Camera-type eye (tissue), 1 donor: Measurements from ENCODE around the genes PDHA1 and ACOT9.

DNA sequence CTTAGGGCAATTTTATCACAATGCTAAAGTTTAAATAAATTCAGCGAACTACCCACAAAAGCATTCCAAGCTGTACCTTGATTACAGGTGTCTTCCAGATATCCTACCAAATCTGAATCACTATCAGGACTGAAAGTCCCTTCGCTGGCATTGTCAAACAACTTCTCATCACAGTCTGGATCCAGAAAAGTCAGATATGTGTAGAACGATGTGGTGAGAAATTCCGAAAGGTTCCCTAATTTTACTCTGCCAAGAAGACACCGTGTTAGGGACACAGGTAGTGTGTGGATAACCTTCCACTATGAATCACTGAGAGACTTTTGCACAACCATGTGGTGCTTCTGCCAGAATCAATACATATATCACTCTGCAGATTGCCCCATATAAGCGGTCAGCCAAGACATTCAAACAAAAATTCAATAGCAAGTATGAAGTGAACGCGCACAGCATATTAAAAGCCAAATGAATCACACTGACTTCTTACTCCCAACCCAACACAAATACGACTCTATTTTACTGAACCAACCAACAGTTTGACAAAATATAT, 63.9 kb downstream of the PHKA2 start:
- RAMPAGE, long total RNA = no peak

- RAMPAGE, long total RNA = no peak
These were observed 52.4 kb downstream of the PHKA2 start for GRCh38 chrX:18931419-18931935.

- RAMPAGE, long total RNA = no peak
These were observed at the start of gene PDHA1 for GRCh38 chrX:19343515-19344423. PDHA1 (plus strand) TSS chrX:19343927.

DNA sequence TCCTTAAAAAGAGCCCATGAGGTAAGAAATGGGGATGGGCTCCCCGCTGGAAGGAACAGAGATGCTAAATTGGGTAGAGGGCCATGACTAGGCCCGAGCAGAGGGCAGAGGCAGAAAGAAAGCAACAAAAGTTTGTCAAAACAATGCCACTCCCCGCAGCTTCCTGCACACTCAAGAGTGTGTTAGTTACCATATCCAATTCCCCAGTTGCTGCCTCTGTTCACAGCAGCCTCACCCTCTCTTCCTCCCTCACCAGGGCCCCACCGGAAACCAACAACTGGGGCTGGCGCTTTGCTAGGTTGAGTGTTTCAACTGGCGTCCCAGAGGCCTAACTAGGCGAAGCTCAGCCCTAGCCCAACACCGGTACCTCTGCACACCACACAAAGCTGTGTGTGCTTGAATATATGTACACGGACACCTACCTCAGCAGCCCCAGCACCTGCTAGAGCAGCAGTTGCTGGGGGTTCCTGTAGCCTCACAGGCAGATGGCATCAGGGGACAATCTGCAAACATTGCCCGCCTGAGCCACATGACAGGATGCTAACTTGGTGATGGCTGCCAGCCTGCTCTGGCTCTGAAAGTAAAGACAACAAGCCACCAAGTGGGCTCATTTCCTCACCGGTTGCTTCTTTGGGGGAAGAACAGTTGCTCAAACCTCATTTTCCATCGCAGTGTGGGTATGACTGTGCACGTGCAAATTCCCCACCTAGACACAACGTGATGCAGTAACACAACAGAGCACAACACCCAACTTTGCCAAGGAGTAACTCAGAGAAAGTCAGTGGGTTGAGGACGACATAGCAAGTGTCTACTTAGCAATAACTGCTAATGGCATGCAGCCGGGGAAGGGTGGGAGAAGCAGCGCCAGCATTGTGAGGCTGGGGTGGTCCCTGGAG, 139.7 kb downstream of the SH3KBP1 start:
- RAMPAGE, long total RNA = no peak

- RAMPAGE, long total RNA = no peak
These were observed 135.5 kb downstream of the SH3KBP1 start for GRCh38 chrX:19751840-19752427.

DNA sequence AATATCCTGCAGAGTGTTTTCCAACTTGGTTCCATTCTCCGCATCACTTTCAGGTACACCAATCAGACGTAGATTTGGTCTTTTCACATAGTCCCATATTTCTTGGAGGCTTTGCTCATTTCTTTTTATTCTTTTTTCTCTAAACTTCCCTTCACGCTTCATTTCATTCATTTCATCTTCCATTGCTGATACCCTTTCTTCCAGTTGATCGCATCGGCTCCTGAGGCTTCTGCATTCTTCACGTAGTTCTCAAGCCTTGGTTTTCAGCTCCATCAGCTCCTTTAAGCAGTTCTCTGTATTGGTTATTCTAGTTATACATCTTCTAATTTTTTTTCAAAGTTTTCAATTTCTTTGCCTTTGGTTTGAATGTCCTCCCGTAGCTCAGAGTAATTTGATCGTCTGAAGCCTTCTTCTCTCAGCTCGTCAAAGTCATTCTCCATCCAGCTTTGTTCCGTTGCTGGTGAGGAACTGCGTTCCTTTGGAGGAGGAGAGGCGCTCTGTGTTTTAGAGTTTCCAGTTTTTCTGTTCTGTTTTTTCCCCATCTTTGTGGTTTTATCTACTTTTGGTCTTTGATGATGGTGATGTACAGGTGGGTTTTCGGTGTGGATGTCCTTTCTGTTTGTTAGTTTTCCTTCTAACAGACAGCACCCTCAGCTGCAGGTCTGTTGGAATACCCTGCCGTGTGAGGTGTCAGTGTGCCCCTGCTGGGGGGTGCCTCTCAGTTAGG, 45.8 kb downstream of the BCLAF3 start:
- RAMPAGE, long total RNA = no peak

DNA sequence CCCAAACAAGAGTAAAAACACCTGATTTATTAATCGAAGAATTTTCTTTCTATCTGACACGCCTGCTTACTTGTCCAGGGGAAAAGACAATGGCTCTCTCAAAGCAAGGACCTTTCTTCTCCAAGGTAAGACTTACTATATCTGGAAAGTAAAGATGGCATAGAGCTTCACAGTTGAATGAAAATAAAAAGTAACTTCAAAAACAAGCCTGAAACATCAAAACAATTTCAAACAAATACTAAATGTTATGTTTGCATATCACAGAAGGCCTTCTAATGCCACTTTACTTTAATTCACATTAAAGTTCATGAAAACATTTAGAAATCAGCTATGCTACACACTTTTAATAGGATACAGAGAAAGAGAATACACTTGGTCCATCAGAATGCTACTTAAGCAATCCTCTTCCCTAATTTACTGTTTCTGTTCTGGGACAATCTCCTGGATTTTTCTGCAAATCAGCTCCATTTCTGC, 36.8 kb downstream of the BCLAF3 start:
- RAMPAGE, long total RNA = no peak

DNA sequence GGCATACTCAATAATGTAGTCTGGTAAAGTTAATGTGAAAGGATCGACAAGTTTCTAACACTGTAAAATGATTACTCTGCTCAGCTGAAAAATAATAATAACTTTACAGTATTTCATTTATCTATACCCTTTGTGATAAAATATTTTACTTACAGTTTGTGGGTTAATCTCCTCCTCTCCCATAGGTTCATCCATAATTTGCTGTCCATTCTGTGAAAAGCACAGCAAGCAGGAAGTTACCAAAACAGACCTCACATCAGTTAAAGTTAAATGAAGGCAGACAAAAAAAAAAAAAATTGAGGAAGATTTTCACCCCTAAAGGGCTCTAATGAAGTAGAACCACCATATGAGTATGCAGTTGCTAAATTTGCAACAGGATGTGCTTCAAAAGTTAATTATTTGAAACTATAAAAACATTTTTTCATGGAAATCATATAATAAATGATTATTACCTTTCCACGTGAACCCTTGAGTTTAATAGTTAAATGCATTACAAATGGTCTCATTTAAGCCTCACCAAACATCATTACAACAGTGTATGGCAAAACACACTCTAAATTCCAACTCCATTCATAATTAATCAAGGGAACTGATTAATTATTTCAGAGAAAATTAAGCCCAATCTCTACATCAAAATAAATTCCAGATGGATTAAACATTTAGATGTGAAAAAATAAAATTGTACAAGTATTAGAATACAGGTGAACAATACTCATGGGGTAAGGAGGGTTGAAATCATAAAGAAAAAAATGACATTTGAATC, 31.9 kb downstream of the RPS6KA3 start:
- RAMPAGE, long total RNA = no peak

DNA sequence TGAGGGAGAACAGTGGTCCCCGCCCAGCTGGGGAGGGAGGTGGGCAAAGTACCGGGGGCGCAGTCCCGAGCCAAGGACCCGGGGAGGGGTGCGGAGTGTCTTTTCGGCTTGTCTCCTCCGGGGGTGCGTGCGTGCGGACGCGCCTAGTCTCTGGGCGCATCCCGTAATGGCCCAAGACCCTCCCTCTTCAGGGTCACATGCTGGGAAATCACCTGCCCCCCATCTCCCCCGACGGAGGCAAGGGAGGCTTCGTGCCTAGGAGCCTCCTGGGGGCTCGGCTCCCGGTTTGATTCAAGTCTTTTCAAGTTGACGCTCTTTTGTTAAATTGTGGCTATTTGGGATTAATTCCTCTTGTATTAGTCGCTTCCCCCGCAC, 609 bp upstream of the RPS6KA3 start:
- RAMPAGE, long total RNA = no peak

- RAMPAGE, long total RNA = no peak
These were observed 26.8 kb downstream of the YY2 start for GRCh38 chrX:21882374-21883101.

- RAMPAGE, long total RNA = no peak
These were observed 38.9 kb upstream of the PHEX start for GRCh38 chrX:21993001-21993751.

GRCh38 chrX:22192630-22192955, 80.1 kb upstream of the CBLL2 start:
- RAMPAGE, long total RNA = no peak

DNA sequence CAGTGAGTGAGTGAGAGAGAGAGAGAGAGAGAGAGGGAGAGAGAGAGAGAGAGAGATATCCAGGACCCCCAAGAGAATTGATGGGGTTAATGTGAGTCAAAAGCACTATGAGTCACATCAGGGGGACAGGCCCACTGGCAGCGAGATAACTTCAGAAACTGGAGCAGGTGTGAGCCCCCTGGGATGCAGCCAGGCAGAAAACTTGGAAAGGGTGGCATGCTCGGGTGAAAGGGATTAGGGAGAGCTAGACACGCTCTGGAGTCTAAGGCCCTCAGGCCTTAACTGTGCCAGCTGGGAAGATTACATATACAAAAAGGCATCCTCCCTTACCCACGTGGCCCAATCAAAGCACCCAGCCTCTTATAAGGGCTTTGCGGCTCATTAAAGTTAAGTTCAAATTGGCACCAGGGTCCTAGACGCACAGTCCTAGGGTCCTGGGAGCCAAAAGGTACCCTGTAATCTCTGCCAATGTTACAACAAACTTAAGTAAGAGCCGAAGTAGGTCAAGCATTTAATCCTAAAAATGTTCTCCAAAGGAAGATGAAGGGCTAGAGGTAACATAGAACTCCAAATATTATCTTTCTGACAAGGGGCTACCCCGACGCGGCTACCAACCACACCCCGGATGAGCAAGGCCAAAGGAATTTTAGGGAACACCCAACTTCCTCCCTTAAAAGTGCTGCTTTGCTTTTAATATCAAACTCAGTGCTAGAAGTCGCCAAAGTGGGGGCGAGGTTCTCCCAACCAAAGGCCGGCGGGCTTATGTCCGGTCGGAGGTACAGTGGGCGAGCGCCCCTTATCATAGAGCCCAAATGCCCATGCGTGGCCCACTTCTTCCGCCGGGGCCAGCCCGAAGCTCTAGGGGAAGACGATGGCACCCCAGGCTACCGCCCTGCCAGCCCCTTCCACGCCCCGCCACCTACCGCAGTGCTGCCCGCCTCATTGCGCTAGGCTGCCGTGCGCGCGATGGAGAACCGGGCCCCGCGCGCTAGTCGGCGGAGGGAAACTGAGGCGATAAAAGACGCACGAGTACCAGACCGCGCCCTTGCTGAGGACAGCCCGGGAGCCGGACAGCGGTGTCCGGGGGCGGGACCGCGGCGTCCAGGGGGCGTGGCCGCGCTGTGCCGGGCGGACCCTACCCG, at the start of gene ACOT9:
TSS of gene ACOT9 (minus strand) at position 1,075 of the 1,142 bp plus-strand sequence.
- RAMPAGE, long total RNA = start-site peak on the minus strand centred at position 1,059 of the sequence, 29 bp wide, 142 reads

- RAMPAGE, long total RNA = no peak
These were observed 1.6 kb downstream of the SAT1 start for GRCh38 chrX:23784245-23785299.

DNA sequence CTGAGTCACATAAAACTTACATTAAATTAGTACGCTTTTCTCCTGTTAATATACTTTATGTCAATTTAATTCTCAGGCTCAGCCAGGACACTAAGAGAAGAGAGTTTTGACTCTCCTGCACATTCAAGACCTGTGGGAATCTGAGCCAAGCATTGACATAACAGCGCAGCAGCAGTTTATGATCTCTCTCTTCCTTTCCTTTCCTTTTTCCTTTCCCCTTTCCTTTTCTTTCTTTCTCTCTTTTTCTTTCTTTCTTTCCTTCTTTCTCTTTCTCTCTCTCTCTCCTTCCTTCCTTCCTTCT, 21.5 kb downstream of the SAT1 start:
- RAMPAGE, long total RNA = no peak

DNA sequence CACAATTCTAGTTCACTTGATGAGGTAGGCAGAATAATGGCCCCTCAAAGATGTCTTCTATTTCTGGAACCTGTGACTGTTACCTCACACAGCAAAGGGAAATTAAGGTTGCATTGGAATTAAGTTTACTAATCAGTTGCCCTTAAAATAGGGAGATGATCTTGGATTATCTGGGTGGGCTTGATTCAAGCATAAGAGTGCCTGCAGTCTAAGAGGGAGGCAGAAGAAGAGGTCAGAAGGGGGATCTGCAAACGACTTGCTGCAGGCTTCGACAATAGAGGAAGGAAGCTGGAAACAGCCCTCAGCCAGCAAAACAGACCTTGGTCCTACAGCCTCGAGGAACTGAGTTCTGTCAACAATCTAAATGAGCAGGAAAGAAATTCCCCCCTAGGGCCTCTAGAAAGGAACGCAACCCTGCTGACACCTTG, 61.3 kb downstream of the SAT1 start:
- RAMPAGE, long total RNA = no peak

- RAMPAGE, long total RNA = no peak
These were observed 28.1 kb downstream of the APOO start for GRCh38 chrX:23879592-23879988.

DNA sequence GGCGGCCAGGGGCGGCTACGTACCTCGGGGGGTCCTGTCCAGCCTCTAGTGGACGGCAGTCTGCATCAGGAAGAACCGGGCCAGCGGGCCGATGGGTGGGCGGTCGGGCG, 2.3 kb downstream of the KLHL15 start:
- RAMPAGE, long total RNA = no peak

DNA sequence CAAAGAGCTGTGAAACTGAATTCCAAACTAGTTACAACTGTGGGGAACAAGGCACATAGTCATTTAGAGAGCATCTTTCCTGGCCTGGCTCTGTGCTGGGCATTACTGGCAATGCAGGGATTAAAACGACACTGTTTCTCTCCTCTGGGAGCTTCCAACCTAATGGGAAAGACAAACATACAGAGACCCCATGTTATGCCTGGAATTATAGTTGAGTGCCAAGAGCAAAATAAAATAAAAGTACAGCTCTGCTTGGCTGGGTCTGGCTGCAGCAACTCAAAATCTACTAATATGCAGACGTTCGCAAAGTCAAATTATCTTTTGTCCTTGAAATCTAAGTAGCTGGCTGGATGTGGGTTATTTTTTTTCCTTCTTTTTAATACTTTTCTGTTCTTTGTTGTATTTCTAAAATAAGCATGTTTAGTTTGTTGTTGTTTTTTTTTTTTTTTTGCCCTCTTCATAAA, 36.6 kb downstream of the SUPT20HL1 start:
- RAMPAGE, long total RNA = no peak

DNA sequence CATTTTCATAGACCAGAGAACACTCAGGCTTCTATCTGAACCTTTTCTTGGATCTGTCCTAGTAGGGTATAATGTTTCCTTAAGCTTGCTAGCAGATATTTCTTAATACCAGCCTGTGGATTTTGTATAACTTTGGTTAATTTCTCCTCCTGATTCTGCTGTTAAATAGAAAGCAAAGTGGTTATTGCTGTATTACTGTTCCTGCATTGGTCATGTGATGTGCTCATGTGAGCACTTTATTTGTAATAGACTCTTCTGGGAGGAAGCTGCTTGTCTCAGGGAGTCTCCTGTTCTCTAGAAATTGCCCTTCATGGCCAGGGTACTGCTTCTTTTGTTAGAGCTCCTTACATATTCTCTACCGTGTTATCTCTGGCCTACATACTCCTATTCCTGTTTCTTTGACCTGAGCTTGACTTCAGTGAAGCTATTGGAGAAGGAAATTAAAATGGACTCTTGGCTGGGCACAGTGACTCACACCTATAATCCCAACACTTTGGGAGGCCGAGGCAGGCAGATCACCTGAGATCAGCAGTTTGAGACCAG, 14.0 kb downstream of the PDK3 start:
- RAMPAGE, long total RNA = no peak